ENCODE measurements around a stretch of chr20.

GRCh38 chr20:37989473-37990087 lies 43.7 kb downstream of the TTI1 start:
- PRO-cap, result no peak
- RAMPAGE, long total RNA, 3 experiments, result no peak in any of the 3 experiments

- PRO-cap, result no peak
- RAMPAGE, long total RNA, 3 experiments, result no peak in any of the 3 experiments
Observed at GRCh38 chr20:38108766-38109520, 56.1 kb downstream of the TGM2 start.

DNA sequence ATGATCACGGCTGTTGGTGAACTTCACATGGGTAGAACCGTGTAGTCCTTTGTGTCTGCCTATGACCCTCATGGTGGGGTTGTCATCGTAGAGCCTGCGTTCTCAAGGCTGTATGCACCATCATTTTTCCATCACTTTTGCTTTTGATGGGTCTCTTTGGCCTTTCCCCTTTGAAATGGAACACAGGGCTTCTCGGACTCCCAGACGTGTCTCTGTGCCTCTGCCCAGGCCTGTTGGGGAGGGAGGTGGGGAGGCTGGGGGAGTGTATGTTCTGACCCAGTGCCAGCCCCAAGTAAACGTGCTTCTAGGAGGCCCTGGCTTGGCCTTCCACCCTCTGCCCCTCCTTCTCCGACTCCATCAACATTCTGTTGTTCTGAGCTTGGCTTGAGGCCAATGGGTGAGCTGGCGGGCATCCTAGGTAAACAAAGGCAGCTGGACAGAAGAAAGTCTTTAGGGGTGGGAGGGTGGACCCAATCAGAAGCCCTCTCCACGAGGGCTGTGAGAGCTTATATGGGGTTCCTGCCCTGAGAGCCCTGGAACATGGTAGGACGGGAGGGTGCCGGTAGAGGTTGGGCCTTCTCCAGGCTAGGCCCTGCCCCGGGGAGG lies 39.6 kb downstream of the TGM2 start:
- PRO-cap, result no peak
- RAMPAGE, long total RNA, 3 experiments, result no peak in any of the 3 experiments

DNA sequence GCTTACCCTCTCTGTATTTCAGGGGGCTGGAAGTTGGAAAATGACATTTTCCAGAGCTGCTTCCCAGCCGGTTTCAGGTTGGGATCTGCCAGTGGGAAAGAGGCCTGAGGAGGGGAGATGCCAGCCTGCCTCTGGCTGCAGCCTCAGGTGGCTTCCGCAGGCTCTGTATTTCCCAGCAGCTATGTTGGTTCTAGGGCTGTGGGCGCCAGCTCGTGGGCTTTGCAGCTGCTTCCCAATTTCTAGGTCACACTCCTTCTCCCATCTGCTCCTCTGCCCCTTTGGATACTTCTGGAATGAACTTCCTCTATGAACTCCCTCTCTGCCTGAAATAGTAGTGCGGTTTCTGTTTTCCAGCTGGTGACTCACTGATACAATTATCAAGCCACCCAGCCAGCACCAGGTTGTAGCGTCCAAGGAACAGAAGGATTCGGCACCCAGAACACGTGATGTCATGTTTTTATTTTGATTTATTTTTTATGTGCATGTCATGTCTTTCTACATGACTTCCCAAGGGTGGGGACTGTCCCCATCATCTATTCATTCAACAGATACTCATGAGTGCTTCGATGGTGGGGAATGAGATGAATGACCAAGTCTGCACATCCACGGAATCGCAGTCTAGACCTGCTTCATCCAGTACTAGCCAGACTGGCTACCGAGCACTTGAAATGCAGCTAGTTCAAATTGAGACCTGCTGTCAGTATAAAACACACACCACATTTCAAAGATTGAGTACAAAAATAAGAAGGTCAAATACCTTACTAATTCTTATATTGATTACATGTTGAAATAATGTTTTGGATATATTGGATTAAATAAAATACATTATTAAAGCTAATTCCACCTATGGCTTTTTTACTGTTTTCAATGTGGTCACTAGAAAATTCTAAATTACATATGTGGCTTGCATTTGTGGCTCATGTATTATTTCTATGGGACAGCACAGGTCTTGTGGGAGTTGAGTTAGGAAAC lies 37.8 kb downstream of the TGM2 start:
- PRO-cap, result no peak
- RAMPAGE, long total RNA, 3 experiments, result no peak in any of the 3 experiments

GRCh38 chr20:38150813-38151099 lies 14.3 kb downstream of the TGM2 start:
- PRO-cap, result no peak
- RAMPAGE, long total RNA, 3 experiments, result no peak in any of the 3 experiments

- PRO-cap, result no peak
- RAMPAGE, long total RNA, 3 experiments, result no peak in any of the 3 experiments
Observed at GRCh38 chr20:38158592-38159386, 6.3 kb downstream of the TGM2 start.

DNA sequence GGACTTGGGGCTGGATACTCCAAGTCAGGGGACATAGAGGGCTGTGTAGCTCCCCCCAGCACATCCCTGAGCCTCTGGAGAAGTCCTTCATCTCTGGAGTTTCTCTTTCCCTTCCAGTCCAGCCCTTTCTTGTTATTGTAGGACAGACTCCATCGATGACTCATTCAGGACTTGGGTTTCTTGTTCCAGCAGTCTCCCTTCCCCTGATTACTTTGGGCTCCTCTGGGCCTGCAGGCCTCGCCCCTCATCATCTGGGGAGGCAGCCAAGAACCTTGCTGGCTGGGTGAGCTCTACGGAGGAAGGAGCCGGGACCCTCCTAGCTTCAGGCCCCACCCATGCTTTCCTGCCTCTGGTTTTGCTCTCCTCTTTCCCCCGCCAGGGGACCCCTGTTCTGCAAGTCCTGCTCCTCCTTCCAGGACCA lies 10.6 kb upstream of the KIAA1755 start:
- PRO-cap, result no peak
- RAMPAGE, long total RNA, 3 experiments, result no peak in any of the 3 experiments

- PRO-cap, result no peak
- RAMPAGE, long total RNA, 3 experiments, result no peak in any of the 3 experiments
Observed at GRCh38 chr20:38291339-38291633, 12.7 kb upstream of the BPI start.

GRCh38 chr20:38433724-38434703 lies 38.6 kb upstream of the RALGAPB start:
- PRO-cap, result no peak
- RAMPAGE, long total RNA, 3 experiments, result start-site peak on the minus strand in 1 of 3 experiments, at chr20:38434528-38434556 at its widest, 8 reads per replicate

- PRO-cap, result no peak
- RAMPAGE, long total RNA, 3 experiments, result no peak in any of the 3 experiments
Observed at GRCh38 chr20:38452823-38453600, 19.6 kb upstream of the RALGAPB start.

GRCh38 chr20:38460231-38460593 lies 12.4 kb upstream of the RALGAPB start:
- PRO-cap, result no peak
- RAMPAGE, long total RNA, 3 experiments, result no peak in any of the 3 experiments

- PRO-cap, result no peak
- RAMPAGE, long total RNA, 3 experiments, result no peak in any of the 3 experiments
Observed at GRCh38 chr20:38599421-38599996, 18.5 kb downstream of the ADIG start.

DNA sequence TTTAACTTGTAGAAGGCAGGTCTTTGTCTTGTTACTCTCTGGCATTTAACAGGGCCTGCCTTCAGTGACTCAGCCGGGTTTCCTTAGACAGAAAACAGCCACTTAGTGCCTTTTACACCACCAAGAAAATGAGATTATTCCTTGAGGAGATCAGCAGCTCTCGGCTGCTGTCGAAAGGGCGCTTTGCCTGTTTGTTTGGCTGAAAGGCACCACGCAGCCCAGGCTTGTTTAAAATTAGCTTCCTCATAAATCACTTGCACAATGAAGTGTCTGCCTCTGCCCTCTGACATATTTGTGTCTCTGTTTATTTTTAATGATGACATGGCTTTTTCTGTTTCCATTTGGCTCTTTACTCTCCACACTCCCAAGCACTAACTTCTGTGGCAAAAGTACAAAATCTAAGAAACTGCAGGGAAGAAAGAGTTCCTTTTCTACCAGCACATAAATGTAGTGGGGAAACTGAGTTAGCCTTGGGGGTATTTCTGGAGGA lies 702.5 kb downstream of the MAFB start:
- PRO-cap, result no peak
- RAMPAGE, long total RNA, 3 experiments, result no peak in any of the 3 experiments

GRCh38 chr20:40274141-40274625 lies 414.9 kb downstream of the MAFB start:
- PRO-cap, result no peak
- RAMPAGE, long total RNA, 3 experiments, result no peak in any of the 3 experiments

DNA sequence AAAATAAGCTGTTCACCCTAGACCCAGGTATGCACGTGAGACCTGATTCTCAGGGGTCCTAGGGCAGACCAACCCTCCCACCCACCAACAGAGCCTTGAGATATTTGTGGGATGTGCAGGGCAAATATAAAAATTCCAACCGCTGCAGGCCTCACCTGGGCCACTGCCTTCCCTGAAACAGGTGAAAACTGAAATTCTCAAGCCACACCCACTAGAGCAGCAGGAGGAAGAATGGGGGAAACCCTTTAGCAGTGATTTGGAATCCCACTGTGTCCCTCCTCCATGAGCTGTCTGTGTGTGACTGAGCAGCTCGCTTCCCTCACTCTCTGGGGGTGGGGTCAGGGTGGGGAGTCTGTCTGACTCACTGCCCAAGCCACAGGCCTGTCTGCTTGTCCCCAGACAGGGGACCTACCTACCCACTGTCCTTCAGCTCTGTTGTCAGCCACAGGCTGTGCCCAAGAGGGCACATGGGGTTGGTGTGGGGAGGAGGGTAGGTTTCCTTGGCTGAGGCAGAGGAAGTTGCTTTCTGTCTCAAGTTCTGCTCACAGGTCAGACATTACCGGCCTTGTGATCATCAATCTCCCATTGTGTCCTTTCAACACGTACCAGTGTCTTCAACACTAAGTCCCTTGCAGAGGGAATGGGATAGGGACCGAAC lies 127.1 kb downstream of the MAFB start:
- PRO-cap, result no peak
- RAMPAGE, long total RNA, 3 experiments, result no peak in any of the 3 experiments

GRCh38 chr20:40683104-40683868 lies 5.8 kb downstream of the MAFB start:
- PRO-cap, result no peak
- RAMPAGE, long total RNA, 3 experiments, result no peak in any of the 3 experiments

- PRO-cap, result no peak
- RAMPAGE, long total RNA, 3 experiments, result start-site peak on the plus strand in 1 of 3 experiments, at chr20:41030694-41030839 at its widest, 6 reads per replicate
Observed at GRCh38 chr20:41030501-41030982, 1.9 kb downstream of the TOP1 start.

DNA sequence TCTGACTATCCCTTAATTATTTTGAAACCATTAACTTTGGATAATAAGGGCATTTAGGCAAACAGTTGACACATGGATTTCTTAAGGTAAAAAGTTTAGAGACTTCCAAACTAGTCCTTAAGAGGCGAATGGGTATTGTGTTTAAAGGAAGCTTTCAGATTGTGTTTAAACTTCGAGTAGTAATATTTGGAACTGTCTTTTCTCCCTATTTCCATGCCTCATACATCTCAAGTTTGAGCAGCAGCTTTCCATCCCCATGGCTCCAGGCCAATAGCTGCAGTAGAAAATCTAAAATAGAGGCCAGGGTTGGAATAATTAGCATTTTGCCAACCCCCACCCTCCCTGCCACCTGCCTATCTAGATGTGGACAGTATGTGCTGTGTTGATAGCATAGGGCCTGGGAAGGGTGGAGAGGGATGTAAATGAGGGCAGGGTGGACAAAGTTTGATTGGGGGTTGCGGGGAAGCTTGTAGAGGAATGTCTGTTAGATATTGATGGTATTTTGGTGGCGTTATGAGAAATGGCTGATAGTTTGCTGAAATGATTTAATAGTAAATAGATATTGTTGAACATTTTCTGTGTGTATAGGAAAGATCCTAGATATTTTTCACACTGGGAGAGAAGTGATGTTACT lies 5.6 kb downstream of the TOP1 start:
- PRO-cap, result no peak
- RAMPAGE, long total RNA, 3 experiments, result no peak in any of the 3 experiments

DNA sequence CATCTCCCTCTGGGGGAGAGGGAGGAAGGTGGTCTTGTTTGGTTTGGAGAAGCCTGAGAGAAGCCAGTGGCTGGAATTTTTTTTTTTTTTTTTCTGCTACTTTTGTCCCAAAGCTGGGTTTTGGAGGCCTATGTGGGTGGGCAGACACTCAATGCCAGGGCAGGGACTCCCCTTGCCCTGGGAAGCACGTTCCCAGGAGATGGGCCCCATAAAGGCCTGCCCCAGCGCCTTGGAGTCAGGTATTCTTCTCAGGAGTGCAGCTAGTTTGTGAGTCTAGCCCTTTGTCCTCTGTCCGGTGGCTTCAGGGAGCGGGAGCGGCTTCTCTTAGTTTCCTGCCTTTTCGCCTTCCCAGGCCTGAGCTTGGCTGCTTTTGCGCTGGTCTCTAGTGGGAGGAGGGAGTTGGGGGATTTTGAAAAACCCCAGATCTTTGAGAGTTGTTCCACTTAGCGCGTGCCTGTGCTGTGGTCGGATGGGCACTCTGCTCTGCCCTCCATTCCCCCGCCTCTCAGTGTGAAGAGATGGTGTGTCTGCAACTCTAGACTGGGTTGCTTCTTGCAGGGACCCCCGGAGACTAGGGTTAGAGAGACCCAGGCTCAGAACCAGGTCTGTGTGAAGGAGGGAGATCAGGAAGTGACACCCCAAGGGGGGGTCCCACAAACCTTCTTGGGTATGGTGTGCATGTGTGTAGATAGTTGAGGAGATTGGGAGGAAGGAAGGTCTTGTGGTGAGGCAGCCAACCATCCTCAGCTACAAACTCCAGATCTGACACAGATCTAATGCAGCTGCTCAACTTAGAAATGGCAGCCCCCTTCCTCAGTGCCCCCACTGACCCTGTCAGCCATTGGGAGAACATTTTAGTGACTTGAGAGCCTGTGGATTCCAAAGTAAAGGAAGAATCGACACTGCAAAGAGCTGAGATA lies 1.3 kb downstream of the PLCG1 start:
- PRO-cap, result no peak
- RAMPAGE, long total RNA, 3 experiments, result no peak in any of the 3 experiments

- PRO-cap, result bidirectional peak, plus-strand start at chr20:41249555, minus-strand start at chr20:41249487
- RAMPAGE, long total RNA, 3 experiments, result no peak in any of the 3 experiments
Observed at GRCh38 chr20:41249338-41250135, 68.0 kb downstream of the ZHX3 start.